Vein endothelial cell (primary cell): ENCODE results near the genes TMEM243, ADAM22, STEAP1 and PTTG1IP2.

DNA sequence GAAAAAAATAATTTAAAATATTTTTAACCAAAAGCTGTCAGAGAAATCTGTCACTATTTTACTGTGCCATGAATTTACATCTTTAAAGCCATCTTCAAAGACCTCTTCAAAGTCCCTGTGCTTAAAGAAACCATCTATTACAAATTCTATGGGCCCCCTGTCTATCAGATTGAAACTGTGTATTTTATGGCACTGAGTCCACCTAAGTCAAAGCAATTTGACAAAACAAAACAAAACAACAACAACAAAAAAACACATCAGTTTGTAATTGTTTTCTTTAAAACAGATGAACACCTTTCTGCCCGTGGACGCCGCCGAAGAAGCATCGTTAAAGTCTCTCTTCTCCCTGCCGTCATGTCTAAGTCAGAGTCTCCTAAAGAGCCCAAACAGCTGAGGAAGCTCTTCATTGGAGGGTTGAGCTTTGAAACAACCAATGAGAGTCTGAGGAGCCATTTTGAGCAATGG is 203.6 kb downstream of the SEMA3D start:
- CAGE, long polyA plus RNA: no peak

- CAGE, long polyA plus RNA: no peak
Measured at GRCh38 chr7:87162090-87162766, 10.0 kb downstream of the DMTF1 start.

GRCh38 chr7:87182115-87182648 is 29.9 kb downstream of the DMTF1 start:
- CAGE, long polyA plus RNA: no peak

DNA sequence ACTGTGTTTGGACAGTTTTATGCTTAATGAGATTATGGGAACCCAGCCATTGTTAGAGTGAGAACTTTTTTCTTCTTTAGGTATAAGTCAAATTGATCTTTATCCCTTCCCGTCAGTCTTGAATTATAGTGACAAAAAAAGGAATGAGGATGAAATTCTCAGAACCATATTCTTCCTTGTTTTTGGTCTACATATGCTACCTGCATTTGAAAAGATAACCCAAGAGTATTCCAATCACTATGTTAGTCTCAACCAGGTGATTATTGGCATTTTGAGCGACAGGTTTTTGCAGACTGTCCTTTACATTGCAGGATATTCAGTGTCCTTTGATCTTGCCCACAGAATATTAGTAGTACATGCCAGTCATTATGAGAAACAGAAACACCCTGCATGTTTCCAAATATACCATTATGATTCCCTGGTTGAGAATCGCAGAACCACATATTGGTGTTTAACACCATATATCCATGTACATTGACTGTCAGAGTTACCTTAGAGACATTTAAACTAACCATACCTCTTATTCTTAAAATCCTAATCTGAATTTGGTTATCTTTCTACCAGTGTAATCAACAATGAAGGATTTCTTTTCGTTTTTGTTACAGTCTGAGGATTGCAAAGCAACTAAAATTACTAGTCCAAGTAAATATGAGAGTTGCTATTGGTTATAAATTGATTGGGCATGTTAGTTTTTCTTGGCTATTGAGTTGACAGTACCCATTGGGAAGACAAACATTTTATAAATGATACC is 30.6 kb downstream of the TMEM243 start:
- CAGE, long polyA plus RNA: no peak

GRCh38 chr7:87219413-87220012 is at the start of gene TMEM243:
Gene TMEM243 (minus strand): TSS chr7:87219732.
- CAGE, long polyA plus RNA: no peak

DNA sequence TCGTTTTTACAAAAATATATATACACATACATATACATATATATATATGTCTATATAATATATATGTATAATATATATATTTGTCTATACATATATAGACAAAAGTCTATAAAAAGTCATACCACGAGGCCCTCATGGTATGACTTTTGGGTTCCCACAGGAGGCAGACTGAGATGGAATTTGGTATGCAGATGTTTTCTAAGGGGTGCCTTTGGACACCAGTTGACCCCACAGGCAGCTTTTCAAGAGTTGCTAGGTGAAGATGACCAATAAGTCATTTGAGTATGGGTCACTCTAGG is 23.4 kb upstream of the ADAM22 start:
- CAGE, long polyA plus RNA: no peak

DNA sequence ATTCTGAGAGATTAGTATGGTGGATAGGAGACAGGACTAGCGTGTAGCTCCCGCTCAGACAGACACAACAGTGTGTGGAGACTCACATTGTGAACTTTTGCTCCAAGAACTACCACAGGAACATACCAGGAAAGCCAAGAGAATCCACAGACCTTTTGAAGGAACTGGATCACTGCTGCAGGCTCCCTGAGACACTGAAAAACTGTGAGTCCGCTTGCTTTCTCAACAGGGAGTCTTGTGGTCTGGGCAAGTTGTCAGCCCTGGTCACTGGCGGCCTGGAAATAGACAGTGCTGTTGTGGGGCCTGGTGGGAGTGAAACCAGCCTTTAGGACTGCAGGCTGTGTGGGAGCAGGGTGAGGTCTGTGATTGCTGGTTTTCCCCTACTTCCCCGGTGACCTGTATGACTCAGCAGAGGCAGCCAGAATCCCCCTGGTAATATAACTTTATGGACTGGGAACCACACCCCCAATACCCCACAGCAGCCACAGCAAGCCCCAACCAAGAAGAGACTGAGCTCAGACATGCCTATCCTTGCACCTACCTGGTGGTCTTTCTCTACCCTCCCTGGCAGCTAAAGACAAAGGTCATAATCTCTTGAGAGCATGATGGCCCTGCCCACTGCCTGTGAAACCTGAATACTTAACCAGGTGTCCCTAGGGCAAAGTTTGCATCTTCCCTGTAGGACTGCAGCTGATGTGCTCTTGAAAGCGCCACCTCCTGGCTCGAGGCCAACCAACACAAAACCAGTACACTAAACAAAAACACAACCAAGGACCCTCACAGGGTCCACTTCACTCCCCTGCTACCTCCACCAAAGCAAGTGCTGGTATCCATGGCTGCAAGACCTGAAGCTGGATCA is 7.4 kb upstream of the ADAM22 start:
- CAGE, long polyA plus RNA: no peak

DNA sequence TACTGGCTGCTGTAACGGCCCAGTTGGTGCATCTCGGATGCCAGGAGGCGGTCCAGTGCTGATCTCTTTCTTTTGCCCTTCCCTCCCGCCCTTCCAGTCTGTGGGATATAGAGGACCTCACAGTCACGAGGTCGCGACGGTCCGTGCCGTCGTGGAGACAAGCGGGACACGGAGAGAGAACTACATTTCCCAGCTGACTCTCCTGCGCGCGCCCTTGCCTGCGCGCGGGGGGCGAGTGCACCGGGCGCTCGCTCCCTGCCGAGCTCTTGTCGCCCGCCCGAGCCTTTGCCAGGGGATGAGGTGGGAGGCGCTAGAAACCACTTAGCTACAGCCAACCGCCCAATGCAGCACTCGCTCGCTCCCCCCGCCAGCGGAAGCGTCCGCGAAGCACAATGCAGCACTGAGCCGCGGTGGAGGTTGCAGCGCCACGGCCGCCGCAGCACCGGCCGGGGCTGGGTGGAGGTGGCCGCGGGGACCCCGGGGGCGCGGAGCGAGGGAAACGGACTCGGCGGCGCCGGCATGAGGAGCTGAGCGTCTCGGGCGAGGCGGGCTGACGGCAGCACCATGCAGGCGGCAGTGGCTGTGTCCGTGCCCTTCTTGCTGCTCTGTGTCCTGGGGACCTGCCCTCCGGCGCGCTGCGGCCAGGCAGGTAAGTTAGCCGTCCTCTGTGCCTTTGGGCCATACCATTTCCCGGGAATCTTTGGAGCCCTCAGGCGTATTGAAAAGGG is at the start of gene ADAM22:
Gene ADAM22 (plus strand): TSS at position 350 of the 728 bp plus-strand sequence.
- CAGE, long polyA plus RNA: no peak

DNA sequence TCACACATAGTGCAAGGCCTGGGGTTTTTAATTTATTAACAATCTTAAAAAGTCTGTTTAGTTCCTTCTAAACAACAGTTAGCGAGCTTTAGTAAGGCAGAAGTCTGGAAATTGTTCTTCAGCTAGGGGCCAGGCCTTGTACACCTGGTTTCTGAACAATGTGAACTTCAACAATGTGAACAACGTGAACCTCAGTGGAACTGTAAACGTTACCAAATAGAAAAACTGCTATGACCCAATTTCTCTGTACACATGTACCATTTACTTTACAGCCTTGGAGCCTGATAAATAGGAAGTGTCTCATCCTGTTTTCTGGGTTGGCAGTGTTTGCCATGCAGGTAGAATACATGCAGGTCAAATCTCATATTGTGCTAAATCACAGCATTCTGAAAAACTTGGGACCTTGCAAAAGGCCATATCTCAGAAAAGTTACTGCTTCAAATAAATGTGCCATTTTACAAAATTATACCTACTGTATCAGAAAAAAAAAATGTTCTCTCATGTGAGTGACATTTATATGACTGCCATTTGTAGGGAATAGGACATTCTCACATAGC is 1.6 kb downstream of the STEAP4 start:
- CAGE, long polyA plus RNA: no peak

DNA sequence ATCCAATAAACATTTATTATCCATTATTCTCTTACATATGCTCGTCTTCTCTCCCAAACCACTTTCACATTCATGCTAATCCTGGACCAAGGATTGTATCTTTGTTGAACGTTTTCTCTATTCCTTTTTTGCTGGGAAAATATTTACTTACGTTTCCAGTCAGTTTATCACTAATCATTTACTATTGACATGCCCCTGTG is 3.2 kb downstream of the TEX47 start:
- CAGE, long polyA plus RNA: no peak

- CAGE, long polyA plus RNA: no peak
Measured at GRCh38 chr7:90154036-90155060, at the start of gene STEAP1. Gene STEAP1 (plus strand): TSS chr7:90154469.

GRCh38 chr7:90212690-90212922 is 1.1 kb downstream of the STEAP2 start:
- CAGE, long polyA plus RNA: no peak

DNA sequence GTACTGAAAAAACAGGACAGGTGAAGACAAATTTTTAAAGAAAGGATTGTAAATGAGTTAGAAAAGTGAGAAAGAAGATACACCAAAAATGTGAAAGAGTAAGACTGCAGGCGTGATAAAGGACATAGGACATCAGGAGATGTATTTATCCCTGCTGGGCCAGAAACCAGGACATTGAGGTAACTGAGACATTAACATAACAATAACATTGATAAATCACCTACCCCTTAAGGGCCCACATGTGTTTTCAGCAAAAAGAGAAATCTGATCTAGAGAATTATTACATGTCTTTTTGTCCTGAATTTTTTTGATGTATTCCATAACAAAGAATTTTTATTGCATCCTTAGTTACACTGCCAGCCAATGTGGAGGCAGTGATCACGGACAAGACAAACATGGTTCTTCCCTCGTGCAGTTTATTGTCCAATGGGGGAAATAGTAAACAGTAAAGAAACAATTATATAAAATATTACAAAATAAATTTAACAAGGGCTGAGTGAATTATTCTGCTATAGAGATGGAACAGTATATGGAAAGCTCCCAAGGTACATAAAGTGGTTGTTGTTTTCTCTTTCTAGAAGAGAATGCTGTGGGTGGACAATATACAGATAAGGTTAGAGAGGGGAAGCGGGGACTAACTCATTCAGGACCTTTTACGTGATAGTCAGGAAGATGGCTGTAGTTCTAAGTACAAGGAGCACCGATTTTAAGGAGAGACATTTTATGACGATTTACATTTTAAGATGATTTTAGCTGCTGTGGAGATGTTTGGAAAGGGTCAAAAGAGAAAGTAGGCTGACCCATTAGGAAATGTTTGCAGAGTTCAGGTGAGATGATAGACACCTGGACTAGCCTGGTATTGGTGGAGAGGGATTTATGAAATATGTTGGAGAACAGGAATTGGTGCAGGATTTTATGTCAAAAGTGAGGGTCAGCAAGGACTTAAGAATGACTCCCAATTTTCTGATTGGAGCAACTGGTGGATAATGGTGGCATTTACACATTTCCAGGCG is 2.1 kb downstream of the STEAP2 start:
- CAGE, long polyA plus RNA: no peak

DNA sequence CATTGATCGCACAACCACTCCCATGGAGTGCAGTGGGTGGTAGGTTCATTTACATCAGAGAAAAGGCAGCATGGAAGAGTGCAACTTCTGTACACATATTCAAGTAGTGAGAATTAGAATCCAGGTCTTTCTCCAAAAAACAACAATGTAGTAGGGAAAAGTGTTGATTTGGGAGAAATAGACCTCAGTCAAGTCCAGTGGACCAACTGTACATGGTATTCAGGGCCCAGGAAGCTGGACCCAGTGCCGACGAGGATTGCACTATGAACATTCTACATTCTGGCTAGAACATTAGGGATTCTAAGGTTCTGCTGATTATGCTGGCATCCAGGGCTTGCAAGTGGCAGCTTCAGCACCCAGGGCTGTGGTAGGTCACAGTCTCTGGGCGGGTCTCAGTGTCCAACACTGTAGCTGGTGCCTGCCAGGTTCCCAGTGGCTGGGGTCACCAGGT is at the start of gene PTTG1IP2:
Gene PTTG1IP2 (plus strand): TSS at position 314 of the 451 bp plus-strand sequence.
- CAGE, long polyA plus RNA: no peak

- CAGE, long polyA plus RNA: no peak
Measured at GRCh38 chr7:91085131-91085737, 179.0 kb upstream of the FZD1 start.

GRCh38 chr7:91181084-91181496 is 83.1 kb upstream of the FZD1 start:
- CAGE, long polyA plus RNA: no peak

GRCh38 chr7:91945343-91945885 is 4.8 kb downstream of the AKAP9 start:
- CAGE, long polyA plus RNA: no peak

DNA sequence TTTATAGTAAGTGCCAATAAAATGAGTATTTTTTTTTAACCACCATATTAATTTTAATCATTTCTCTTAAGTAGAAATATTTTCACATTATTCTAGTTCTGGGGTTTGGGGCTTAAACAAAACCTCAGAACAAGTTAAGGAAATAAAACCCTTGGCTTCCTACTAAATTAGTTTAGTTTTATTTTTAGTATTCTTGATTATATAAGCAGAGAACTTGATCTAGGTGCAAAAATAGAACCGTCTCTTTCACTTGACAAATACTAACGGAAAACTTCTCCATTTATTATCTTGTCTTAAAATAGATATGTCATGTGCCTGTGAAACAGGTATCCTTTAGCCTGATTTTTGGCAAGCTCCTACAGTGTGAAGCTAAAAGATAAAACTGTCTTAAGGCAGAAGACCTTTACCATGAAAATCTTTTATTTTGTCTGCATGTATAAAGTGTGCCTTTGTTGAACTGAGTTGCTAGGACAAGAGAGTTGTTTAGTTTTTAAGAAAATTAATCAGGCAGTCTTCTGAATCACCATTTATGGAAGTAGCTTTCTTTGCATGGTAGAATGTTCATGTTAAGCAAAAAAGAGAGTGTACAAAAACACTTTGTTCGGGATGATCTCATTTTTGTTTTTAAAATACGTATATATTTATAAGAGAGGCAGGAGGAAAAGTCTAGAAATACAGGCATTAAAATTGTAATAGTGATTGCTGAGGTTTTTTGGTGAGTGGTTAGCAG is 90.6 kb downstream of the CYP51A1 start:
- CAGE, long polyA plus RNA: no peak

DNA sequence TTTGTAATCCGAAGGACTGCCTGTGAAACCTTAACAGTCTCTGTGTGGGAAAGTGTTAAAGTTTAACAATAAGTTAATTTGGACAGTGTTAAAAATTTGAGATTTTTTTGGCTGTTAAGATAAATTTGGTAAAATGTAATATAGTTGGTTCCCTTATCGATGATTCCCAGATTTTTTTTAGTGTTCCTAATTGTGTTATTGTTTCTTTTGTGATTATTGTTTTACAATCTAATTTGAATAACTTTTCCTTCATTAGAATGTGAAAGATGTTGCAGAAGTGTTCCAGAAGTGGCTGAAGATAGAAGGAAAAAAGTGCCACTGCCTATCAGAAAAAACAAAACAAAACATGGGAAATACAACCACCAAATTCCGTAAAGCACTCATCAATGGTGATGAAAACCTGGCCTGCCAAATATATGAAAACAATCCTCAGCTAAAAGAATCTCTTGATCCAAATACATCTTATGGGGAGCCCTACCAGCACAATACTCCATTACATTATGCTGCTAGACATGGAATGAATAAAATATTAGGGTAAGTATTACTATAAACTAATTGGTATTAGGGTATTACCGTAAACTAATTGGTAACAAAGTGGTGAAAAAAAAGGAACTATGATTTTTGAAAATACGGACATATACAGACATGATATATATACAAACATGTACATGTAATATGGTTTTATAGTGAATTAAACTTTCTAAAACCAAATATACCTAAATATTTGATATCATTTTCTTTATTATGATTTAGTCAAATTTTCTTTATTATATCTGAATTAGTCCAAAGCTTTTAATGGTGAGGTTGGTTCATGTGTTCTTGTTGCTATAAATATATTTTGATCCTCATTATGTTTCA is 49.1 kb downstream of the ANKIB1 start:
- CAGE, long polyA plus RNA: no peak

DNA sequence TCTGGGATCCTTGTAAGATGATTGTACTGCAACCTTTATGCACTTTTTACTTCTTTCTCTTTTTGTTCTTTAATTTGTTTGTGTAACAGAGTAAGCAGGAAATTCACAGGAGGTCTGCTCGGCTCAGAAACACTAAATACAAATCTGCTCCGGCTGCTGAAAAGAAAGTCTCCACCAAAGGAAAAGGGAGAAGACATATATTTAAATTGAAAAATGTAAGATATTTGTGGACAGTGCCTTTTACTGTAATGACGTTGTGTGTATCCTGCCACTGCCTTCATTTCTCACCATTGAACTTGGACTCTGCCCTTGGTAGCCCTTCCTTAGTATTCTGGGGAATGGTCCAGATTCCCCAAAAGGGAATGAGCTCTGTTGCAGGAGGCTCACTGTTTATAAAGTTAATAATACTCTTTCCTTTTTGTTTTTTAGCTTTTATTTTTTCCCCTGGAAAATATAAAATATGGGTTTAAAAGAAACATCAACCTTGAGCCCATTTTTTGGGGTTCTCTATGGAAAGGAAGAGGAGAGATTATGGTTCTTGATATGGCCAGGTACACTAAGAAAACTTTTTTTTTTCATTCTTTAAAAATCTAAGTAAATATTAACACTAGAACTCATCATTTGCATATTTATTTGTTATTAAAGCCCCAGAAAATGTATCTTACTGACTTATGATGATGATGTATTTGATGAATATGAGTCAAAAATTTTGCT is 1.5 kb downstream of the GATAD1 start:
- CAGE, long polyA plus RNA: no peak